ENCODE results near the gene STMP1.

- CAGE, long polyA plus RNA = no peak
- RRBS = no CpG with 5 or more reads among the region's 4 CpGs
Measured at GRCh38 chr7:133725497-133726077, 401.6 kb upstream of the LRGUK start.

- CAGE, long polyA plus RNA = no peak
- RRBS = no CpG with 5 or more reads among the region's 4 CpGs
Measured at GRCh38 chr7:134360042-134360535, 43.4 kb upstream of the SLC35B4 start.

DNA sequence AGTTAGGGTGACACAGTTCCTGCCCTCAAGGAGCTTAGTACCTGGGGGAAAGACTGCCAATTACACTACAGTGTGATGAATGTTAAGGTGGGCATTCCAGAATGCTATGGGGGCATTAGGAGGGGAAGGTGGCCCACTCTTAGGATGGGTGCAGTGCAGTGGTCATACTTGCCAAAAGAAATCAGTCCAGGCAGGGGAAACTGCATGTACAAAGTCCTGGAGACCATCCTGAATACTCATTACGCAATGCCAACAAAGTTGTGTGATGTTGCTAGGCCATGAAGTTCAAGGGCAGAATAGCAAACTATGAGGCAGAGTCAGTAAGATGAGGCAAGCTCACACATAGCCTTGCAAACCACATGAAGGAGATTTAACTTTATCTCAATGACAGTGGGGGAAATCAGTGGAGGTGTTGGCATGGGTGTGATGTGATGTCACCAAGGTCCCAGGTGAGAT, 49.7 kb upstream of the SLC35B4 start:
- CAGE, long polyA plus RNA = no peak
- RRBS = no CpG with 5 or more reads among the region's 1 CpG

GRCh38 chr7:134454090-134454830, 4.6 kb downstream of the AKR1B1 start:
- CAGE, long polyA plus RNA = no peak
- RRBS = no CpG with 5 or more reads among the region's 8 CpGs

- CAGE, long polyA plus RNA = no peak
- RRBS = no CpG with 5 or more reads among the region's 6 CpGs
Measured at GRCh38 chr7:134660151-134660684, 13.6 kb downstream of the BPGM start.

DNA sequence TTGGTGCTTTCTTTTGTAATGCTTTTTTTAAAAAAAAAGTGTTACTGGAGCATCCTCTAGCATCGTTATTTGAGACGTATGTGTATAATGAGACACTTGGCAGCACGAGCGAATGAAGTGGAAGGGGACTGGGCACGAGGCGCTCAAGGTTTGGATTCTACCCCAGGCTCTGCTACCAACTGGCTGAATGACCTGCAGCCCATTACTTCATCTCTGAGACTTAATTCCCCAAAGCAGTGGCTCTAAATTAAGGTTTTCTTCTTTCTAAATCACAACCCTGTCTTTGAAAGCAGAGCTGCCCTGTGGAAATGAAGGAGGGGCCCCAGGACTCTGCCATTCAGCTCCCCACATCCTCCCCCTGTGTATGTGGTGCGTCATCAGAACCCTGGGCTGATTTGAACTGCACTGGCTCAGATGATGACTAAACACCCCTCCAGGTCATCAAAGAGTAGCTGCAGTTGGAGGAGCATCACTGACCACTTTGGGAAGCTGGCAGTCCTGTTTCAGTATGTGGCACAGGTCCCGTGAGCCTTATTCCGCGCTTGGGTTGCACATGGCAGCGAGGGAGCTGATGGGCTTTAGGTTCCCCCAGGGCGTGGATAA, 46.6 kb downstream of the BPGM start:
- CAGE, long polyA plus RNA = no peak
- RRBS = no CpG with 5 or more reads among the region's 12 CpGs

DNA sequence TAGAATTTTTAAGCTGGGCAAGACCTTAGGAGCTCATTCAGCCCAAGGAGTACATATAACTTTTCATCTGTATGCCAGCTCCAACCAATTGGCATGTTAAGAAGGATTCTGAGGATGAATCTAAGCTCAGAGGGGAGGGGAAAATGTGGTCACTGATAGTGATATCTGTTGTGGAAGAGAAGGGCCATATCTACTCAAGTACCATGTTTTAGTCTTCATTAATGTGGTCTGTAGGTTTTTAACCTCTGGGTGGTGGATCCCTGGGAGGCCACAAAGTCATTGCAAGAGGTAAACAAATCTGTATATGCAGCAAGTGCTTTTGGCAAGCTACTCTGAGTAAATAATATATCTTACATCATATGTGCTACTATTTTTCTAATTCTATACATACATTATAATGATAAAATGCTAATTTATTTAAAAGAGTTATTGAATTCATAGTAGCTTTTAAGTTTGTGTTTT, 6.5 kb downstream of the CALD1 start:
- CAGE, long polyA plus RNA = no peak

- CAGE, long polyA plus RNA = no peak
- RRBS = no CpG with 5 or more reads among the region's 2 CpGs
Measured at GRCh38 chr7:134813003-134813455, 33.6 kb downstream of the CALD1 start.

DNA sequence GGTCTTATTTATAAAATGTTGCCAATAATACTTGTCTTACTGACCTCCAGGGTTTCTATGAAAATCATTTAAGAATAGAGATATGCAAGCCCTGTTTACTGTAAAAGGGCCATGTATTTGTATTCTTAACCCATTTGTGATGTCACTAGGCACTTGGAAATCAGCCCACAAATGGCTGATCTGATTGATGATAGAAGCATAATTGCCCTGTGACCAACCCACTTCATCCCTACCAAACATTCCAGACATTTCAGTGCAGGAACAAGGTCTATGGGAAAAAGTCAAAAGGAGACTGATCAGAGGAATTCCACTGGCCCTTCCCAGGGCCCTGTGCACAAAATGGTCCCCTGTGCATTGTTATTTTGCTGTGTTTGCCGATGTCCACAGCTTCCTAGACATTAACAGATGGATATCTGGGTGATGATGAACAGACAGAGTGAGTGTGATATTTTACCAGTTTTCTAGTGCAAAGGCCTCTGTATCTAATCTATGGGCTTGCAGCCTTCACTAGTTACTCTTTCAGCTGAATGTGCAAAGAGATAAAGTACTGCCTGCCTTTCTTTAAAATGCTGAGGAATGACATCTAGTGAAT, 55.2 kb downstream of the CALD1 start:
- CAGE, long polyA plus RNA = no peak
- RRBS = no CpG with 5 or more reads among the region's 1 CpG

DNA sequence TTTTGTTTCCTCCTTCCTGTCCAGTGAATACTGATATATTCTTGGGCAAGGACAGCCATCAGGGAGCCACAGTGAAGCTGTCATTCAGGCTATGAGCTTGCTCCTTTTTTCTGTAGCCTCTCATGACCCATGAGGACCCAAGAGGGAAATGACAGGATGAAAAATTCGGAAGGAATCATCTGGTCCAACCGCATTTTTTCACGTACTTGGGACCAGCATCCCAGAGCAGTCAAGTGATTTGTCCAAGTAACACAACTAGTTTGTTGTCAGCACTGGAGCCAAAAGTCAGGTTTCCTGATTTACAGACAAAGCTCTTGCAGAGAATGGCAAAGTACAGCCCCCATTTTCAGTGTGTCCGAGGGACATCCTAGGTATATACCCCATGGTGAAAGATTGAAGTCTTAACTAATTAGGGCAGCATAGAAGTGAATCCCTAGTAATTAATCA, 47.1 kb upstream of the AGBL3 start:
- CAGE, long polyA plus RNA = no peak
- RRBS = no CpG with 5 or more reads among the region's 4 CpGs

GRCh38 chr7:134940818-134942056, 45.1 kb upstream of the AGBL3 start:
- CAGE, long polyA plus RNA = no peak
- RRBS = no CpG with 5 or more reads among the region's 8 CpGs

DNA sequence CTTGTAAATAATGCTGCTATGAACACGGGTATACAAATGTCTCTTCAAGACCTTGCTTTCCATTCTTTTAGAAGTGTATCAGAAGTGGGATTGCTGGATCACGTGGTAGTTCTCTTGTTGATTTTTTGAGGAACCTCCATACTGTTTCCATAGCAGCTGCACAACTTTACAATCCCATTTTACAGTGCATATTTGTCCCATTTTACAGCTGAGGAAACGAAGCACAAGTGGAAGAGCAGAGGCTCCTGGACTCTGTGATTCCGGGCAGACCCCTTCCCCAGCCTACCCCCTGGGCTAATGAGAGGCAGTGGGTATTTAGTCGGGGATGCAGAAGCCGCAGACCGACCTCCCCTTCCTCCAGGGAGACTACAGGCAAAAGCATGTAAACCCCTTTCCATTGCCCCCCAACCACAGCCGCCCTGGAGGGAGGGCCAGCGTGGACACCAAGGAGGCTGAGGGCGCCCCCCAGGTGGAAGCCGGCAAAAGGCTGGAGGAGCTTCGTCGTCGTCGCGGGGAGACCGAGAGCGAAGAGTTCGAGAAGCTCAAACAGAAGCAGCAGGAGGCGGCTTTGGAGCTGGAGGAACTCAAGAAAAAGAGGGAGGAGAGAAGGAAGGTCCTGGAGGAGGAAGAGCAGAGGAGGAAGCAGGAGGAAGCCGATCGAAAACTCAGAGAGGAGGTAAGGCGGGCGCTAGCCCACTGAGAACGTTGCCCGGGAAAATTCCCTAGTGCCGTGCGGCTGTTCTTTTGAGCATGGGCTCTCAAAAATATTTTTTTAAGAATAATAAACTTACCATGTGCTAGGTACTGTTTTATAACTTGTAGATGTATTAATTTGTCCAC, 39.0 kb upstream of the AGBL3 start:
- CAGE, long polyA plus RNA = start-site peak on the plus strand centred at position 547 of the sequence, 248 bp wide, 2,517 and 2,576 reads in 2 replicates
- RRBS = no CpG with 5 or more reads among the region's 28 CpGs

GRCh38 chr7:135179989-135180835, 9.7 kb upstream of the CYREN start:
- CAGE, long polyA plus RNA = no peak
- RRBS = no CpG with 5 or more reads among the region's 6 CpGs

DNA sequence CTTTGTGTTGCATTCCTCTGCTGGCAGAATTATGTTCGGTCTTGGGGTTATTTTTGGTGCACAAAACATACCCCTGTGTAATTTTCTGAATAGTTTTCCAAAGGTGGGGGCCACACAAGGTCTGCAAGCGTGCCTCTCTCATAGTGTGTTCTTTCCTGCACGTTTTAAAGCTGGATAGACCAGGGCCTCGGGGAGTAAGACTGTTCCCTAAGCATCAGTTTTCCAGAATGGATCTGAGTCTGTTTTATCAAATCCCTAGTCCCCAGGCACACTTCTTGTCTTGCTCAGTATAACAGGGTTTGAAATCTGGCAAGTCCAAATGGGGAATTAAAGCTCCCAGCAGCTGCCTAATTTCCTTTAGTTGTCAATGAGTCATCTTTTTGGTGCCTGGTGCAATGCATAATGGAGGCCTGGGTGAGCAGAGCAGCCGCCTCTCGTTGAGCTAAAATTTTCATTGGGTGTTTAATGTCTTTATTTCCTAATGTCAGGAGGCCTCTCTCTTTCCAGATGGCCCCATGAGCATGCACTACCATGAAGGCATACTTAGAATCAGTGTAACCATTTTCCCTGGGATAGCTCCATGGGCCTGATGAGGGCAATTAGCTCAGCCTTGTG, 87.9 kb downstream of the STRA8 start:
- CAGE, long polyA plus RNA = no peak
- RRBS = no CpG with 5 or more reads among the region's 6 CpGs

- CAGE, long polyA plus RNA = no peak
- RRBS = no CpG with 5 or more reads among the region's 10 CpGs
Measured at GRCh38 chr7:135393704-135394463, 116.0 kb downstream of the CNOT4 start.

DNA sequence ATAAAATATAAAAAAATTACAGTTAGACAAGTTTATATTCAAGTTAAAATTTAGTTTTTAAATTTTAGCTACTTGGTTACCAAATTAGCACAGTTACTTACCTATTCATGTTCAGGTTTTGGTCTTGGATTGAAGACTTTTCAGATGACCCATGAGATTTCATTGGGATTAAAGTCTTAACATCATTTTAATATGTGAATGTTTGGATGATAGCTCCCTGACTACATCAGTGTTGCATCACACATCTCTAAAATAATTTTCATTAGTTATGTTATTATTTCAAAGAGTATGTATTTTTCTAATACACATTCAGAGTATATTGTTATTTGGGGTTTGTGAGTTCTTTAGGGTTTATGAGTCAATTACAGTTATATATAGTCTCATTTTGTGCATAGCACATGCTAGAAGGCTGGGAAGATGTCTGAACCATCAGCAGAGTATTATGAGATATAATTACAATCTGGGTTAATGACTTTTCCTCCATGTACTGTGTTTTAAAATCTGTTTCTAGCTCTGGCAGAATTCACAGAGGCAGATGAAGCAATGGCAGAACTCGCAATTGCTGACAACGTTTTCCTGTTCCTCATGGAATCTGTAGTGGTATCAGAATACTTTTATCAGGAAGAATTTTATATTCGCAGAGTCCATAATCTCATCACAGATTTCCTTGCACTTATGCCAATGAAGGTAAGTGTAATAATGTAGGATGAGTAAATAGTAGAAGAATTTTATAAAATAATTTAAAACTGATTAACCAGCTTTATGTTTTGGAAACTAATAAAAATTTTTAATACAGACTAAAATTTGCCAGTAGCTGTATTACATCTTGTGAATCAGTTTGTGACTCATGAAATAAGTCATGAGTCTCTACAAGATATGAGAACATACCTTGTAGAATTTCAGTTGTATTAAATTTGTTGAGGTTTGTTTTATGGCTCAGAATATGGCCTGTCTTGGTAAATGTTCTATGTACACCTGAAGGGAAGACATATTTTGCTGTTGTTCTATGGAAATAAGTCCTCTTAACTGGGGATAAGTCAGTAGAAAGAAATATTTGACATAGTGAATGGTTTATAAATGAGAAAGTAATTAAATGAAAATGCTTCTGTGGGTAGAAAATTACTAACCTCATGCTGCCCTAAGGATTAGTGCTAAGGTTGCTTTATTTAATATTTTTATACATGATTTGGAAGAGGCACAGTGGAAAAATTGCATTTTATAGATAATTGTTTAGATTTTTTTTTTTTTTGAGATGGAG, 27.0 kb downstream of the NUP205 start:
- CAGE, long polyA plus RNA = no peak
- RRBS = no CpG with 5 or more reads among the region's 3 CpGs

DNA sequence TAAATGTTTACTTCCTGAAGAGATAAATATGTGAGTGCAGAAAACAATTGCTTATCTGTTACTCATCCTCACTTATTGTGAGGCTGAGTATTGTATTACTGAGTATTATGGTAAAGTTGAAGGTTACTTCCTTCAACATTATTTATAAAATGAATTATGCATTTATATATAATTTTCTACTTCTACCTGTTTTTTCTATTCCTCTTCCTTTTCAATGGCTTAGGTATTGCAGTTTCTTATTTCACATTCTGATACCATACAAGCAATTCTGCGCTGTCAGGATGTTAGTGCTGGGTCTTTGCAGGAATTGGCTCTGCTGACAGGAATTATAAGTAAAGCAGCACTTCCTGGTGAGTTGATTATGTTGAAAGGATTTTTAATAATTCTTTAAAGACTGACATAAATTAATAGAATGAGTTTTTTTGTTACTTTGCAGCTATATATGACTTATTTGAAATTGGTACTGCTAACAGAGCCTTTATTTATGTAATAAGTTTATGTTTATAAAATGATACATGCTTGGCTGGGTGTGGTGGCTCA, 32.1 kb upstream of the STMP1 start:
- CAGE, long polyA plus RNA = no peak
- RRBS = no CpG with 5 or more reads among the region's 1 CpG

GRCh38 chr7:135662157-135662761, at the start of gene STMP1:
TSS of gene STMP1 (plus strand) at chr7:135662514.
- CAGE, long polyA plus RNA = no peak
- RRBS = 1% methylated on average over 23 of the region's 61 CpGs

GRCh38 chr7:135773485-135773884, 24.9 kb upstream of the FAM180A start:
- CAGE, long polyA plus RNA = no peak
- RRBS = no CpG with 5 or more reads among the region's 5 CpGs

GRCh38 chr7:135811583-135811947, 63.0 kb upstream of the FAM180A start:
- CAGE, long polyA plus RNA = no peak
- RRBS = no CpG with 5 or more reads among the region's 1 CpG

All from BJ (cell line).